ENCODE measurements around the genes OR4F17 and ODF3L2.

- PRO-cap, result no peak
Measured at GRCh38 chr19:106839-107263, at the start of gene OR4F17. Gene OR4F17 (plus strand): TSS chr19:107104.

DNA sequence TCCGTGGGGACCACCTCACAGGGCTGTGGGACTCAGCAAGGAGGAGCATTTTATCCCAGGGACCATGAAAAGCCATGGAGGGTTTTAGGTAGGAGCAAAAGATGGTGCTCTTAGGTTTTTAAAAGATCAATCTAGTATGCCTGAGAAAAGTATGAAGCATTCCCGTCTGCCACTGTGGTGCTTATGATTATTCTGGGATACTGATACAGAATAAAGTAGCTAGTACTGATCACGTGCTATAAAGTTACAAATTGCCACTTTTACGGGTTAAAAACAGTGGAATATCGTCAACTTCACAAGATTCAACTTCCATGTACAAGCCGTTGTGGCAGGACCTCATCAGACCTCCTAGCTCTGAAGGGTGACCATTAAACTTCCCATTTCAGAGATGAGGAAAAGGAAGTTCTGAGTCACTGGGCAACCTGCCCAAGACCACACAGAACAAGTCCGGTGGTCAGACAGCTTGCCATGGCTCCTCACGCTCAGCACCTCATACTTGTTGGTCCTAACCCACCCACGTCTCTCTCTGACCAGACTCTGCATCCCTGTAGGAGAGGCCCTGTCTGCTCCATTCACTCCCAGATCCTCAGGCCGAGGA is 2.0 kb downstream of the MIER2 start:
- PRO-cap, result no peak

DNA sequence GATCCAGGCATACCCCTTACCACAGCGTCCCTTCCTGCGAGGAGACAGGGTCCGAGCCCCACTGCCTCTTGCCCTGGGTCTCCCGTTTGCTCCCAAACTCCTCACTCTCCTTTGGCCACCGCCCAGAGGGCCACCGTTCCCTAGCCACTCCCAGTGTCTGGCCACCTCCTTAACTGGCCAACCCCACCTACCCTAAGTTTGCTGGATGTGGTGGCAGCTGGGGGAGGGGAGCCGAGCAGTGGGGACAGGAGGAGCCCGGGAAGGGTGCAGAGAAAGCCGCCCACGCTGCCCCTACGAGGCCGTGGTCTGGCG is 1.9 kb downstream of the THEG start:
- PRO-cap, result no peak

DNA sequence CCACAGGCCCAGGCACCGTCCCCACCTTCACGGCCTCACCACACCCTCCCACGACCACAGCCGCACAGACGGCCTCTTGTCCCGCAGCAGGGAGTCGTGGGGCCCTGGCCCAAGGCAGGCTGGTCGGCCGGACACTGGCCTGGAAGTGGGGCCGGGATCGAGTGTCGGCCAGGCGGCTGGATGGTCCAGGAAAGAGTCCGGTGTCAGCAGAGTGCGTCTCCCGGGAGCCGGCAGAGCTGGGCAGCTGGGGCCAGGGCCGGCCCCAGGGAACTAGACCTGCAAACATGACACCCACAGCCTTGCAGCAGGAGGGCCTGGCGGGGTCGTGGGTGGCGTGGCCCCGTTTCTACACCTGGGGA is at the start of gene ODF3L2:
ODF3L2 (minus strand) TSS at position 163 of the 359 bp plus-strand sequence.
- PRO-cap, result no peak

DNA sequence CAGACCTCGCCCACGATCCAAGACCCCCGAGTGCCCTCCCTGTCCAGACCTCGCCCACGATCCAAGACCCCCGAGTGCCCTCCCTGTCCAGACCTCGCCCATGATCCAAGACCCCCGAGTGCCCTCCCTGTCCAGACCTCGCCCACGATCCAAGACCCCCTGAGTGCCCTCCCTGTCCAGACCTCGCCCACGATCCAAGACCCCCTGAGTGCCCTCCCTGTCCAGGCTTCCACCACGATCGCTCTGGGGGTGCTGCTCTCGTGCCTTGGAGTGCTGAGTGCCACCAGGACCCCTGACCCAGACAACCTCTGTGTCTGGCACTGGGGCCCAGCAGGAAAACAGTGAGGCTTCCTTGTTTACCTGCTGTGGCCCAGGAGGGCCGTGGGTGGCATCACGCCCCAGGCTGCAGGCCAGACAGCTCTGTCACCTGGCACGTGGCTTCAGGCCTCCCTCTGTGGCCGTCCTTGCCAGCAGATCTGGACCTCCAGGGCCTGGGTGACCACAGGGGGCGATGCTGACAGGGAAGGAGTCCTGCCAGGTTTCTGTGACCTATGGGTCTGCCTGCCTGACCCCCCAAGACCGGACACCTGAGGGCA is 3.2 kb downstream of the CDC34 start:
- PRO-cap, result no peak

GRCh38 chr19:538480-538978 is 5.3 kb upstream of the GZMM start:
- PRO-cap, result no peak

- PRO-cap, result no peak
Measured at GRCh38 chr19:538979-539853, 4.6 kb upstream of the GZMM start.

- PRO-cap, result no peak
Measured at GRCh38 chr19:582512-583556, 6.8 kb upstream of the HCN2 start.

DNA sequence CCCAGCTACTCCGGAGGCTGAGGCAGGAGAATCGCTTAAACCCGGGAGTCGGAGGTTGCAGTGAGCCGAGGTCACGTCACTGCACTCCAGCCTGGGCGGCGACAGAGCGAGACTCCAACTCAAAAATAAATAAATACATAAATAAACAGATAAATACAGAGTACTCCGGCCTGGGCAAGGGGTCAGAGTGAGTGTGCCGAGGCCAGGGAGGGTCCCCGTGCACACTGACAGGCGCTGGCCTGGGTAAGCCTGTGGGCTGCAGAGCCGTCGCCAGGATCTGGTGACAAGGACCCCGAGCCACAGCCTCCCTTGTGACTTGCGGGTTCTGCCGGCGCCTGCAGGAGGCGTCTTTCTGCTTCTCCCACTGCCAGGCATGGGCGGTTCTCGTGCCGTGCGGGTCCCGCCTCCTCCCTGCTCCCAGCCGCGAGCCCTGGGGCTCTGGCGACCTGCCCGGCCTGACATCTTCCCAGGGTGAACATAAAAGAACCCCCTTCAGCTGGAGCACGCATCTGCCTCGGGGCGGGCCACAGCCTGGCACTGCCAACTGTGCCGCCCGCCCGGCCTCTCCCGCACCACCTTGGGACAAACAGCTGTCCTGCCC is 1.6 kb upstream of the HCN2 start:
- PRO-cap, result no peak

DNA sequence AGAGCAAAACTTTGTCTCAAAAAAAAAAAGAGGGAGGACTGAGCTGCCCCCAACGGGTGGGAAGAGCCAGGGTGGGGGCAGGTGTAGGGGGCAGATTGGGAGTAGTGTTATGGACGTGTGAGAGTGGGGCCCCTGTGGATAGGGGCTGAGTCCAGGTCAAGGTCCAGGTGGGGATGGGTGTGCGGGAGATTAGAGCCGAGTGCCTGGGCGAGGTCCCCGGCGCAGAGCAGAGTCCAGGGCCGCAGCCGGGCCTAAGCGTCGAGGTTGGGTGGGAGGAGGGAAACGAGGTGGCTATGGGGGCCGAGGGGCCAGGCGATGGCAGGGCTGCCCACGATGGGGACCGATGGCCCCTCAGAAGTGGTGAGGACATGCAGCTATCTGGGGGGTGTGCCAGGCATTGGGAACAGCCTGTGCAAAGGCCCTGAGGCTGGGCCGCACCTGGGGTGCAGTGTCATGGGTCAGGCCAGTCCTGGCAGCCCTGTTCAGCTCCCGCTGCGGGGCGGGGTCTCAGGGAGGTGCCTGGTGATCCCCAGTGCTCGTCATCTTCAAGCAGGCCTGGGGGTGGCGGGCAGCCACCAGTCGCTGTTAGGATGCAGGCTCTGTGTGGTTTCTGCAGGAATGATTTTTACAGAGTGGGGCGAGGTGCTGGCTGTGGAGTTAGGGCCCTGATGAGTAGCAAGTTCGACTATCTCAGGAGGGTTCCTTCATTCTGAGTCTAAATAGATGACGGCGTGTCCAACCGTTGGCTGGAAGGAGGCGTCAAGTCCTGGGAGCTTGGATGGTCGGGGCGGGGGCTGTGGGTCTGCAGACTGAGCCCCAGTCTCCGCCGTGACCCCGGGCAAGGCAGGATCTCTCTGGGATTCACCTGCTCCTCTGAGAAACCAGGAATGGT is 12.2 kb upstream of the MISP start:
- PRO-cap, result no peak

GRCh38 chr19:748022-748586 is 2.8 kb upstream of the MISP start:
- PRO-cap, result no peak

DNA sequence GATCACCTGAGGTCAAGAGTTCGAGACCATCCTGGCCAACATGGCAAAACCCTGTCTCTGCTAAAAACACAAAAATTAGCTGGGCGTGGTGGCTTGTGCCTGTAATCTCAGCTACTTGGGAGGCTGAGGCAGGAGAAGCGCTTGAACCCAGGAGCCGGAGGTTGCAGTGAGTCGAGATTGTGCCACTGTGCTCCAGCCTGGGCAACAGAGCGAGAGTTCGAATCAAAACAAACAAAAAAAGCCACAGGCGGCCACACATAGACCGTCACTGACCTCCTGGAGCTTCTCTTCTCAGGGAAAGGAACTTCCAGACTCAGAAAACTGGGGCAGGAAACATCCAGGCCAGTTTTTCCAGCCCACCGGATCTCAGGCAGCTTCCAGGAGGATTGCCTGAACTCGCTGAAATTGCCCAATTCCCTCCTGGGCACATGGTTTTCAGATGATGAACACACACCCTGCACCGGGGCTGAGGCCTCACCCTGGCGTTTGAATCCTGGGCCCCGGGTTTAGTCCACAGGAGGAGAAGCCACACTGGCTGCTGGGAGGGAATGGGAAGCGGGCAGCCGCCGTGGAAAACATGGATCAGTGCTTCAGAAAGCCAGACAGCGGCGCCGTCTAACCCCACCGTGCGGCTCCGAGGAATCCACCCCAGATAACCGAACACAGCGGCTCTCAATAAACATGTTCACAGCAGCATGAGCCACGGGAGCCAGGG is 18.4 kb upstream of the PTBP1 start:
- PRO-cap, result no peak

GRCh38 chr19:800162-800897 is 3.1 kb downstream of the PTBP1 start:
- PRO-cap, result no peak

DNA sequence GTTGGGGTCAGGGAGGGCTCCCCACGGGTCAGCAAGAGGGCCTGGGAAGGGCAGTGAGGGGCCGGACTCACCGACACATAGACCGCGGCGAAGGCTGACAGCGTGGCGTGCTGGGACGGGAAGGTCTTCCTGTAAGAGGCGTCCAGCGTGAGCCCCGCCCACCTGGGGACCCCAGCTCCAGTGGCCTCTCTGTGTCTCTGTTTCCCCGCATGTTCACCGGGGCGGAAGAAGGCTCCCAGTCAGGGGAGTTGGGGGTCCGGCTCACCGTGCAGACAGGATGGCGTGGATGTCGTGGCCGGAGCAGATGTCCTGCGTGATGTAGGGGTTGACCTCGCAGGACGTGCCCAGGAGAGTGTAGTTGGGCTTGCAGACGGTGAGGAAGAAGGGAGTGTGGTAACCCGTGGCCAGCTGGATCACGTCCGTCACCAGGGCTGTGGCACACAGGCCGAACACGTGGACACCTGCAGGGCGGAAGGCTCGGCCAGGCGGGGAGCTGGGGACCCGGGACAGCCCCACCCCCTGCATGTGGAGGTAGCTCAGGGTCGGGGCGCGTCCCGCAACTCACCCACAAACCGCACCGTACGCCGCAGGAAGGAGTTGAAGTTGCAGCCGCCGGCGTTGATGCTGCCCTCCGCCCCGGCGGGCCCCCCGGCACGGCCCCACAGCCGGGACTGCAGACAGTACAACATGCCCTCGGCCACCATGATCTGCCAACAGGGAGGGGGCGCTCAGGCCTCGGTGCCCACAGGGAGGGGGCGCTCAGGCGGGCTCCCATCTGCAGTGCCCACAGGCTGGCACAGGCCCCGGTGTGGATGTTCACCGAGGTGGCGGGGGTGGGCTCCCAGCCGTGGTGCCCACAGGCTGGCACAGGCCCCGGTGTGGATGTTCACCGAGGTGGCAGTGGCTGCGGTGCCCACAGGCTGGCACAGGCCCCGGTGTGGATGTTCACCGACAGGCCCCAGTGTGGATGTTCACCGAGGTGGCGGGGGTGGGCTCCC is 6.8 kb downstream of the PLPPR3 start:
- PRO-cap, result no peak

DNA sequence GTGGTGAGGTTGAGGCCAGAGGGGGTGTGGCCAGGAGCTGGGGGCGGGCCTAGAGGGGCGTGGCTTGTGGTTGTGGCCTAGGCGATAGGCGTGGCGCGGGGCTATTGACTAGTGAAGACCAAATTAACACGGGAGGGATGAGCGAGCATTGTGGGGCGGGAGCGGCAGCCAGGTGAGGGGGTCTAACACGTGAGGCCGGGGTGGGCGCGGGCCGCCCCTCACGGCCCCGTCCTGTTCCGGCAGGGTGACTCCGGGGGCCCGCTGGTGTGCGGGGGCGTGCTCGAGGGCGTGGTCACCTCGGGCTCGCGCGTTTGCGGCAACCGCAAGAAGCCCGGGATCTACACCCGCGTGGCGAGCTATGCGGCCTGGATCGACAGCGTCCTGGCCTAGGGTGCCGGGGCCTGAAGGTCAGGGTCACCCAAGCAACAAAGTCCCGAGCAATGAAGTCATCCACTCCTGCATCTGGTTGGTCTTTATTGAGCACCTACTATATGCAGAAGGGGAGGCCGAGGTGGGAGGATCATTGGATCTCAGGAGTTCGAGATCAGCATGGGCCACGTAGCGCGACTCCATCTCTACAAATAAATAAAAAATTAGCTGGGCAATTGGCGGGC is 3.5 kb downstream of the CFD start:
- PRO-cap, result no peak

GRCh38 chr19:870950-871351 is 11.5 kb downstream of the CFD start:
- PRO-cap, result no peak

DNA sequence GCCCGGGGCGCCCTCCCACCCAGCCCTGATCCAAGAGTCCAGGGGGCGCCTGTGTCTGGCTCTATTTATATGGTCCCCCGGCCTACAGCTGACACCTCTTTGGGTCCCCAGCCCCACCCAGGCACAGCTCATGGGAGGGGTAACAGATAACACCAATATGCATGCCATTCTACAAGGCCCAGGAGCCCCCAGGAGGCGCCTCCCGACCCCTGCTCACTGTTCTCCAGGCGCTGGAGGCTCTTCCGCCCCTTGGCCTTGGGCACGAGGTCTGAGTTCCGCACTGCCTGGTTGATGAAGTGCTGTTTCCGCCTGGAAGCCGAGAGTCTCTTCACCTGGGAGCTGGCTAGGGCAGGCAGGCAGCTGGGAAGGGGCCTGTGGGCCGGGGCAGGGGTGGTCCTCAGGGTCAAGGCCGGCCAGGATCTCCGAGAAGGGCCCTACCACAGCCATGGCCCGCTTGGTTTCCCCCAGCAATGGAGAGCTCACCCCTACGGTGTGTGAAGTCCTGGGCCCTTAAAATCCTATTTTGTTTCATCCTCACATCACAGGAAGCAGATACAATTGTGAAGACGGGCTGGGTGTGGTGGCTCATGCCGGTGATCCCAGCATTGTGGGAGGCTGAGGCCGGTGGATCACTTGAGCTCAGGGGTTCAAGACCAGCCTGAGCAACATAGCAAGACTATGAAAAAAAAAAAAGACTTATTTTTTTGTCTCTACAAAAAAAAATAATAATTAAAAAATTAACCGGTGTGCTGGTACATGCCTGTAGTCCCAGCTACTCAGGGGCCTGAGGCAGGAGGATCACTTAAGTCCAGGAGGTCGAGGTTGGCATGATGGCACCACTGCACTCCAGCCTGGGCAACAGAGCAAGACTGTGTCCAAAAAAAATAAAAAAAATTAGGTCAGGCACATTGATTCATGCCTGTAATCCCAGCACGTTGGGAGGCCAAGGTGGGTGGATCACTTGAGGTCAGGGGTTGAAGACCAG is 9.1 kb upstream of the MED16 start:
- PRO-cap, result no peak

DNA sequence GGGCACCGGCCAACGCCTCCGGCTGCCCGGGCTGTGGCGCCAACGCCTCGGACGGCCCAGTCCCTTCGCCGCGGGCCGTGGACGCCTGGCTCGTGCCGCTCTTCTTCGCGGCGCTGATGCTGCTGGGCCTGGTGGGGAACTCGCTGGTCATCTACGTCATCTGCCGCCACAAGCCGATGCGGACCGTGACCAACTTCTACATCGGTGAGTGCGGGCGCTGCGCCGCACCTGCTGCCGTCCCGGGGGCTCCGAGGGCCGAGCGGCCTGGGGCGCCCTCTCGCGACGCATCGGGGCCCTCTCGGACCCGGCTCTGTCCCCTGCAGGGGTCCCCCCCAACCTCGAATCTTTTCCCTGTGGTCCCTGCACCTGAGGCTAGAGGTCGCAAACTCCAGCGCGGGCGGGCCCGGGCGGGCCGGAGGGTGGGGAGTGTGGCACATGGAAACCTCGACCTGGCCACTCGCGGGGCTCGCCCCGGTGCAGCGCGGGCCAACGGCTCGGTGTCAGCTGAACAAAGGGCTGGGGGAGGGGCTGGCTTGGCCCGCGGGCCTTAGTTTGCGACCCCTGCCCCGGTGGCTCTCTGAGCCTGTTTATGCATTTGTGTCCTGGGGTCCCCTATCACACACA is 522 bp downstream of the KISS1R start:
- PRO-cap, result no peak

DNA sequence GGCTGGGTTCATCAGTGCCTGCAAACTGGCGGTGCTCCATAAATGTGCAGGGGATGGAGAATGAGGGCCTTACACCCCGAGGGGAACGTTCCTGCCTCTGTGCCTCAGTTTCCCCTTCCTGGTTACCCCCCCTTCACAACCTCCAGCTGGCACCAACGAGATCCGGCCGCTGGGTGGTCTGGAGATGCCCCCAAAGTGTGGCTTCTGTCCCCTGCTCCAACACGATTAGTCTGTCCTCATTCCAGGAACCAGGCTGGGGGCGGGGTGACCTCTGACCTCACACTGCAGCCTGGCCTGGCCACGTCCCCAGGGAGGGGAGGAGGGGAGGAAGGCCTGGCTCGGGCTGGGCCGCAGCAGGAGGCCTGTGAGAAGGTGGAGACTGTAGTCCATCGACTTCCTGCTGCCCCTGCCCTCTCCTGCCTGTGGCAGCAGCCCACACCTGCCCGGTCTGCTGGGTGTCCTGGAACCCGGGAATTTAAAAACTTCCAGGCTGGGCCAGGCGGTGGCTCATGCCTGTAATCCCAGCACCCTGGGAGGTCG is 3.7 kb upstream of the WDR18 start:
- PRO-cap, result no peak

DNA sequence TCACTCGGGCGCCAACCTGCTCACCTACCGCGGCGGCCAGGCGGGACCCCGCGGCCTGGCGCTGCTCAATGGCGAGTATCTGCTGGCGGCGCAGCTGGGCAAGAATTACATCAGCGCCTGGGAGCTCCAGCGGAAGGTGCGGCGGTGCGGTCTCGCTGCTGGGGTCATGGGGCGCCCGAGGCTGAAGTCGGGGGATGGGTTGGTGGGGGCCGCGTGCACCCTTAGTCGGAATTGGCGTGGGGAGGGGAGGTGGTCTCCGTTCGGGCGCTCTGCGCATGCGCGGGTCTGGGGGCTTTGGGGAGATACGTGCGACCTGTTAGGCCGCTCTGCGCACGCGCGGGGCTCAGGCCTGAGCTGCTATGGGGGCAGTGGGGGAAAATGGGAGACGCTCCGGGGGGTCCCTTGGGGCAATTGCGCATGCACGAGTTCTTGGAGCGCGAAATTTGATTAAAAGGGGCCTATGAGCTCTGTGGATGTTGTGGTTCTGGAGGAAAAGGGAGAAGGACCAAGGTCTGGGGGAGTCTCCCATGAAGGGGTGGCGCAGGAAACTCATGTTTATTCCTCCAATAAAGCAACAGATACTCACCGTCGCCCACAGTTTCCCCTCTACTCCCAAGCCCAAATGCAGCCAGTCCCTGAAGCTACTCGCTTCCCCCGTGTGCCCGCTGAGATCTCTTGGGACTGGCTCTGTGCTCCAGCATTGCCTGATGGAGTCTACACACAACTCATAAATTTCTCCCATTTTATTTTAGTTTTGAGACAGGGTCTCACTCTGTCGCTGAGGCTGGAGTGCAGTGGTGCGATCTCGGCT is 488 bp downstream of the WDR18 start:
- PRO-cap, result unidirectional peak, plus-strand start at position 129 of the sequence